Cardiac atrium fibroblast (primary cell): ENCODE data around the genes SLC3A2 and MARK2.

- RAMPAGE, long total RNA = no peak
Measured at GRCh38 chr11:62665372-62666183, 466 bp downstream of the CSKMT start.

GRCh38 chr11:62678223-62678462, 730 bp downstream of the UBXN1 start:
- RAMPAGE, long total RNA = no peak

- RAMPAGE, long total RNA = no peak
Measured at GRCh38 chr11:62712929-62713609, 5.6 kb downstream of the GNG3 start.

GRCh38 chr11:62714223-62715391, 7.1 kb downstream of the GNG3 start:
- RAMPAGE, long total RNA = no peak

GRCh38 chr11:62722090-62722586, 5.1 kb downstream of the HNRNPUL2 start:
- RAMPAGE, long total RNA = no peak

- RAMPAGE, long total RNA = no peak
Measured at GRCh38 chr11:62726312-62726999, 801 bp downstream of the HNRNPUL2 start.

GRCh38 chr11:62757928-62758321, 3.5 kb upstream of the POLR2G start:
- RAMPAGE, long total RNA = no peak

GRCh38 chr11:62807186-62807772, 2.0 kb upstream of the NXF1 start:
- RAMPAGE, long total RNA = no peak

DNA sequence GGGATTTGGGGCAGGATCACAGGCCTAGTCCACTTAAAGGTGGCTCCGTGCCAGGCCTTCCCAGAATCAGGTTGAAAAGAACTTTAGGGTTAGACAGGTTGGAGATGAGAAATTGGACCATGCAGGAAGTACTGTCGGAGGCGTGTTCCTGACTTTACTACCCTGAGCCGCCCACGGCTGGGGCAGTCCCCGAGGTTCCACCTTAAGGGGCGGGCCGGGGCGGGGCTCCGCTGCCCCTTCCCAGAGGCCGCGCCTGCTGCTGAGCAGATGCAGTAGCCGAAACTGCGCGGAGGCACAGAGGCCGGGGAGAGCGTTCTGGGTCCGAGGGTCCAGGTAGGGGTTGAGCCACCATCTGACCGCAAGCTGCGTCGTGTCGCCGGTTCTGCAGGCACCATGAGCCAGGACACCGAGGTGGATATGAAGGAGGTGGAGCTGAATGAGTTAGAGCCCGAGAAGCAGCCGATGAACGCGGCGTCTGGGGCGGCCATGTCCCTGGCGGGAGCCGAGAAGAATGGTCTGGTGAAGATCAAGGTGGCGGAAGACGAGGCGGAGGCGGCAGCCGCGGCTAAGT, at the start of gene SLC3A2:
Gene SLC3A2 (plus strand): TSS at position 266 of the 571 bp plus-strand sequence.
- RAMPAGE, long total RNA = no peak

- RAMPAGE, long total RNA = no peak
Measured at GRCh38 chr11:62885438-62885784, 4.7 kb downstream of the SLC3A2 start.

DNA sequence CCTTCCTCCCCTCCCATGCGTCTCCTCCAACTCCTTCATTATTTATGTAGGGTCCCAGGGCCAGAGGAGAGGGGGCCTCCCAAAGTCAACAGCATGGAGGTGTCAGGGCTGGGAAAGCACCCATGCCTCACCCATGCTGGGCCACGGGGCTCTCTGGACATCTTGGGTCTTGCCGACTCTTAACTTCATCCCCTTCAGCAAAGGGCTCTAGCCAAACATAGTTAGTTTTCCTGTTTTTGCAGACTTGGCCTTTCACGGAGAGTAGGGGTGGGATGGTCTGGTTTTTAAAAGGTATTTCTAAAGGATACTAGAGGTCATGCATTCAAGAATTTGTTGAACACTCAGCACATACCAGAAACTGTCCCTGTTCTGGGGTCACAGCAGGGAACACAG, 8.2 kb downstream of the SLC3A2 start:
- RAMPAGE, long total RNA = no peak

DNA sequence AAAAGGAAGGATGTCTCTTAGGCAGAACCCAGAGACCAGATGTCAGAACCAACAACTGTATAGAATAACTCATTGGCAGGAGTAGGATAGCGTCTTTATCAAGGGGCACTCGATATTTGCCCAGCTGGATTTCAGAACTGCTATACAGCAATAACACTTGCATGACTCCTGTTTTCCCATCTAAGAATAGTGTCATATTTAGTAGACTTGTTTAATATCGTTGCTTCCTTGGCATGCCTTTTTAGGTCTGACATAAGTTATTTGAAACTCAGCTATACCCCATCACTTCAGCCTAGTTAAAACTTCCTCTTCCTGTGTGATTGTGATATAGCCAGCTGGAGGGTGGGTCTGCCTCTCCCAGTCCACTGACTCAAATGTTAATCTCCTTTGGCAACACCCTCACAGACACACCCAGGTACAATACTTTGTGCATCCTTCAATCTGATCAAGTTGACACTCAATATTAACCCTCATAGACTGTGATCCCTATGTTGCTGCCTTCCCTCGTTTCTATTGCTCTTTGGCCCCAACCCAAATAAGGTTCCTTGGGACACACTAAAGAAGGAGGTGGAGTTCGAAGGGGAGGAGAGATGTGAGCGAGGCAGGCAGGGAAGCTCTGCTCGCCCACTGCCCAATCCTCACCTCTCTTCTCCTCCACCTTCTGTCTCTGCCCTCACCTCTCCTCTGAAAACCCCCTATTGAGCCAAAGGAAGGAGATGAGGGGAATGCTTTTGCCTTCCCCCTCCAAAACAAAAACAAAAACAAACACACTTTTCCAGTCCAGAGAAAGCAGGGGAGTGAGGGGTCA, 929 bp downstream of the SLC22A25 start:
- RAMPAGE, long total RNA = no peak

- RAMPAGE, long total RNA = no peak
Measured at GRCh38 chr11:63608429-63608916, 5.8 kb downstream of the PLAAT3 start.

DNA sequence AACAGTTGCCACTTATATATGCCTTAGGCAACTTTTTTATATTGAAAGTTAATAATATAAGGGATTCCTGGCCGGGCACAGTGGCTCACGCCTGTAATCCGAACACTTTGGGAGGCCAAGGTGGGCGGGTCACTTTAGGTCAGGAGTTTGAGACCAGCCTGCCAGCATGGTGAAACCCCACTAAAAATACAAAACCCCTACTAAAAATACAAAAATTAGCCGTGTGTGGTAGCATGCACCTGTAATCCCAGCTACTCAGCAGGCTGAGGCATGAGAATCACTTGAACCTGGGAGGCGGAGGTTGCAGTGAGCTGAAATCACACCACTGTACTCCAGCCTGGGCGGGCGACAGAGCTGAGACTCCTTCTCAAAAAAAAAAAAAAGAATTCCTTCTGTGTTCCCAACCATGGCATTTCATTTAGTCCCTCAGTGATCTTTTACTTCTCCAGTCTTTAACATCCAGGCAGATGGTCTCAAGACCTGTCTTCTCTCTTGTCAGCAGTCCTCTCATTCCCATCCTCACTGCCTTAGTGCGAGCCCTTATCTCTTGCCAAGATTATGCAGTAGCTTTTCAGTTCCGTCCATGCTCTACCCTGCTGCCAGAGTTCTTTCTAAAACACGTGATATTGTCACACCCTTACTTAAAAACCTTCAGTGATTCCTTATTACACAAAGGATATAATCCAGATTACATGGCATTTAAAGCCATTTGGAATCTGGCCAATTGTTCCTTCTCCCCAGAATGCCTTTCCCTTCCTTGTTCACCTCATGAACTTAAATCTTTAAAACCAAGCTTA, 17.8 kb downstream of the RTN3 start:
- RAMPAGE, long total RNA = no peak

- RAMPAGE, long total RNA = no peak
Measured at GRCh38 chr11:63760930-63762006, 7.3 kb downstream of the ZFTA start.

DNA sequence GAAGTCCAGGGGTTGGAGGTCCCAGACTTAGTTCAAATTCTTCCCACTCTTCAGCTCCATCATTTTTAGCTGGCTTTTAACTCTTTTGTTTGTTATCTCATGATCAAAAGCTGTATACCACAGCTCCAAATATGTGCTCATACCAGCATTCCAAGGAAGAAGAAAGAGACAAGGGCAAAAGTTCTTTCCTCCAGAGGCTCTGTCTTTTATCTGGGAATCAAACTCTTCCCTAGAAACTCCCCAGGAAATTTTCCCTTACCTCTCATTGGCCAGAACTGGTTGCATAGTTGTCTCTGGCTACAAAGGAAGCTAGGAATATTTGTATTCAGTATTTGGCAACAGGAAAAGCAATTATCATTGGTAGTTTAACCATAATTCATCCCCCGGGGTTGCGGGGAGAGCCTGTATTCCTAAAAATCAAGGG, 10.4 kb upstream of the ZFTA start:
- RAMPAGE, long total RNA = no peak

- RAMPAGE, long total RNA = no peak
Measured at GRCh38 chr11:63838821-63839396, at the start of gene MARK2. TSS of gene MARK2 (plus strand) at chr11:63839110.

DNA sequence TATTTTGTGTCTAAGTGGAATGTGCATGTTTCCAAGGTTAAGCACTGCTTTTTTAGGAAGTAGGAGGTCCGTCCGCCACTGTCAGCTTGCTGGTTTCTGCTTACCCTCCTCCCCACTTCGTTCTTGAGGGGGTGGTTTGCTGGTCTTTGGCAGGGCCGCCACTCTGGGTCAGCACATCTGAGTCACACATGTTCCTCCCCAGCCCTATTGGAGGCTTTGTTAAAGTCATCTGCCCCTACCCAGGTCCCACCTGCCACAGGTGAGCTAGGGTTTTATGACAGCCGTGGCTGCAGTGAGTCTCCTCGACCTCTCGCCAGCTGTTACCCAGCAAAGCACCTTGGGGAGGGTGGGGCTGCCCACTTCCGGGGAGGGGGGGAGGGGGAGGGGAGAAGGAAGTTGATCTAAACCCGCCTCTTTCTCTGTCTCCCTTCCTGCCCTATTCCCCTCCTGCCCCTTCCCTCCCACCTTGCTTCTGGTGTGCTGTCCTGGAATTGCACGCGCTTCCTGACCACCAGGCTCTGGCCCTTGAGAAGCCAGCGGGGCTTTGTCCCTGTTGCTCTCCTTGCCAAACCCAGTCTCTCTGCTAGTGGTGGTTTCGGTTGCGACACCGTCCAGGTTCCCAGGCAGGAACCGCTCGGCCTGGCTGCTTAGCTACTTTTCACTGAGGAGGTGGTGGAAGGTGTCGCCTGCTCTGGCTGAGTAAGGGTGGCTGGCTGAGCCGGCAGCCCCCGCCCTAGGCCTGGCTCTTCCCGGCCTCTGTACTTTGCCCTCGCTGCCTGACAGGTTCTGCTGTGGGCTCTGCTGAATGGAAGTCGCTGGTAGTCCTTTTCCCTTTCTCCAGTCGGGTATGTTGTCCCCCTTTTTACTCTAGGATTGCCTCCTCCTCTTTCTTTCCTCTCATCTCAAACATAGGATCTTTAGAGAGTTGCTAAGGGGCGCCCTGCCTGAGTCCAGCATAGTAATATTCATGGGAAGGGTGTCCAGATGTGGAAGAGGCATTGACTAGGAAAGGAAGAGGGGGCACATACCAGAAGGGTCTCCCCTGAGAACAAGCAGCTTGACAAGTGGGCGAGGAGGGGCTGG, 28.5 kb downstream of the RCOR2 start:
- RAMPAGE, long total RNA = no peak

DNA sequence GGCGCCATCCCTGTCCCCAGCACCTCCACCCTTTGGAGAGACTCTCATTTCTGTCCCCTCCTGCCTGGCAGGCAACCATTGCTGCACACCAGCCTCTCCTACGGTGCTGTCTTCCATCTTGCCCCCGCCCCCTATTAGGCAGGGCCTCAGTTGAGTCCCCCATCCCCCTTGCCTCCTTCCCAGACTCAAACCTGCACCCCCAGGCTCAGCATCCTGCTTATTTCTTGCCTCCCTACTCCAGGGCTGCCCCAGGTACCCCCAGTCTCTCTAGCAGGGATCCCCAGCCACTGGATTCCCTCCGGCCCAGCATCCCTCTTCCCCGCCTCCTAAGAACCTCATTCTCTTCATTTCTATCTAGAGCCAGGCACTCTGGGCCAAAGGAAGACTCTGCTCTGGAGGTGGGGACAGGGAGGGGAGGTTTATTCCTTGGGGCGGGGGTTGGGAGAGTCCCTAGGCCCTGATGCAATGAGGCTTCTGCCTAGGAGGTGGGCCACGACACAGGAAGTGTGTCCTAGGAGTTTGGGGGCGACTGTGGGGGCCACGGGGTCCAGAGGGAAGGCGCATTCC, 1.8 kb upstream of the RCOR2 start:
- RAMPAGE, long total RNA = no peak

- RAMPAGE, long total RNA = no peak
Measured at GRCh38 chr11:63920618-63920878, 3.6 kb upstream of the RCOR2 start.